REH cell (cell line): ENCODE measurements around the genes SEMA4A, PMF1 and PRCC.

DNA sequence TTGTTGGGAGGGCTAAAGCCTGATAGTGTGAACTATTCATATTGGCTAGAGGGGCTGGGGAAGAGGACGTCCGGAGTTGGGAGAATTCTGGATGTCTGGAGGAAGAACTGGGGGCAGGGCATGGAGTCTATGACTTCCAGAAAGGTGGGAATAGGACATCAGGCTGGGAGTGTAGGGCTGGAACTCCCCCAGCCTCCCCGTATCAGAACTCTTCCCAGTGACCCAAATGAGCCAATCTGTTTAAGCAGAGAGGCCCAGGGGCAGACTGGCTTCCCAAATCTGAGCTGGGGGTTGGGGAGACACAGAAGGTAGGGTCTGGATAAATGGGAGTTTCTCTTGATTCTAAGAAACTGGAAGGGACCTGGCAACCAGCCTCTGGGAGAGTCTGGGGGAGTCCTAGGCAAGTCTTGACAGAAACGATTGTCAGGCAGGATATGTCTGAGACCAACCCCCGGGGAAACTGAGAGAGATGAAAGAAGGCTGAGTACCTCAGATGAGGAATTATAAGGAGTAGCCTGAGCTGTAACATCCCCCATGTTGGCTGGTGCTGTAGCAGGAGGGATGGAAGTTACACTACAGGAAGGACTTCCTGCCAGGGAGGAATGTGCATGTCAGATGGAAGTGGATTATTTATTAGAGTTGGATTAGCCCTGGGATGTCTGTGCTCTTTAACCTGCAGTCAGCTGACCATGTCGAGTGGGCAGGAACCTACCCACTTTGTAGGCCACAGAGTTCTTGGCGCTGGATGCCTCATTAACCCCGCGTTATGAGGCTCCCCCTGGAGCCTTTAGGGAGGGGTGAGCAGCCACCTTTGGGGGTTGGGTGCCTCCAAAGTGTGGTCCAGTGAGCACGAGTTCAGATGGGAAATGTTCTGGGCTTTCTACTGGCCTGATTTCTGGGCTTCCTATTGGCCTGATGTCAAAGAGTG lies 942 bp upstream of the SEMA4A start:
- PRO-cap: no peak

DNA sequence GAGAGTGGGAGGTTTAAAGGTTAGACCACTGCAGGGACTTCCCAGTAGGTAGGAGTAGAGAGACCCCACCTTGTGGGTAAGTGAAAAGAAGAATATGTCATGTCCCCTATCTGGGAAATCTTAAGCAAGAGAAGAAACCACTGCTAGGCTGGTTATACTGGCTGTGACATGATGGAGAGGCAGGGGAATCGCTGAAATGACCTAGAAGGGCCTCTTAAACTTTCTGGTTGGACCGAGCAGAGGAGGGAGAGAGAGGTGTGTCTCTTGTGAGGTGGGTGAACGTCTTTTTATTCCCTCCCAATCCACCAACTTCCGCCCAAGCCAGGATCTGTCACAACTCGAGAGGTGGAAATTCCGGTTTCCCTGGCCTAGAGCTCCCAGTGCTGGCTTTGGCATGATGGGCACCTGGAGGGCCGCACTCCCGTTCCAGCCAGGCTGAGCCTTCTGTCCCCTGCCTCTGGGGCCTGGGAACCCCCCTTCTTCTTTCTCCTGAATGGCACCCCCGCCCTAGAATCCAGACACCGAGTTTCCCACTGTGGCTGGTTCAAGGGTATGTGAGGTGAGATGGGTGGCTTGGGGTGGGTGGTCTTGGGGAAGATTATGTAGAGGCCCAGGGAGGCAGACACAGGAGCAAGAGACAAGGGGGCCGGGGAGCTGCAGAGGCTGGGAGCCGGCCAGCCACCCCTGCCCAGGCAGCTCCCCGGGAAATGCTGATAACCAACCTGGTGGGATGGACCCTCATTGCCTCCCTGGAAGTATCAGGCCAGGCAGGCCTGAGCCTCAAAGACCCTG lies at the start of gene SEMA4A:
Gene SEMA4A (plus strand): TSS at position 380 of the 792 bp plus-strand sequence.
- PRO-cap: no peak

DNA sequence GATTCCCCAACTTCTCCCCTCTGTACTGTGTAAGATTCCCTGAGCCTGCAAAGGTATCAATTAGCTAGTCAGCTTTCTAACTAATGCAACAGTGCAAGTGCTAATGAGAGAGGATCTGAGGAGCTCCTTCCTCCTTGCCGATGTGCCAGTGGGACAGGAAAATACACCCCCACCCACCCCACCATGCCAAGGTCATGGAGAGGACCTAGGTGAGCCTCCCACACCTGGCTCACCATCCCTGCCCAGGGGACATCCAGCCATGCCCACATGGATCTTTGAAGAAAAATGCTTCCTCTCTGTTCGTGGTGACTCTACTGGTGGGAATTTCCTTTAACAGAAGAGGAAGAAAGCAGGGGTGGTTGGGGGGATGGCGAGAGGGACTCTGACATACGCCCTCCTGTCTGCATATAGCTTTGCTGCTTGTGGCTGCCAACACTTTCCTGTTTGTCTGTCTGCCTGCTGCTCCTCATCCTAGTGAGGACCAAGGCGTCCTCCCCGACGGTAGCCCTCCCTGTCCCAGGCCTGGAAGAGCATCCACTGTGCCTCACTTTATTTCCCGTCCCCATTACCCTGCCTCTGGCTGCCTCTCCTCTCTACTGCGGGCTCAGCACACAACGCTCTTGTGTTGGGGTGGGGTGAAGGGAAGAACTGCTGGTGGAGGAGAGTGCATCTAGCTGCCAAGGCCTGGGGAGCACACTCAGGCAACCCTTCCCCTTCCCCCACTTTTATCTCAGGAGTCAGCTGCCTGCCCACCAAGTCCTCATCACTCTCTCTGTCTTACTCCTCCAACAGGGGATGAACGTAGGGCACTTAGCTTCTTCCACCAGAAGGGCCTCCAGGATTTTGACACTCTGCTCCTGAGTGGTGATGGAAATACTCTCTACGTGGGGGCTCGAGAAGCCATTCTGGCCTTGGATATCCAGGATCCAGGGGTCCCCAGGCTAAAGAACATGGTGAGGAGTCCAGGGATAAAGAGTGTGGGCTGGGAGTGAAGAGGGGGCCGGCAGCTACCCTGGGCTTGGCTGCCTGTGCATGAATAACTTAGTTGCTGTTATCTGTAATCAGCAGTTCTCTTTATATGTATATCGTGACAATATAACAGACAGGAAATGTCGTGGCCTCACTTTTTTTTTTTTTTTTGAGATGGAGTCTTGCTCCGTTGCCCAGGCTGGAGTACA lies 2.6 kb downstream of the SEMA4A start:
- PRO-cap: no peak

- PRO-cap: bidirectional peak, plus-strand start at chr1:156213007, minus-strand start at chr1:156212882; bidirectional peak, plus-strand start at chr1:156213320, minus-strand start at chr1:156213241
These were observed at the start of gene PMF1 for GRCh38 chr1:156212315-156213431. PMF1 (plus strand) TSS chr1:156213007.

GRCh38 chr1:156239469-156240136 lies 2.4 kb upstream of the BGLAP start:
- PRO-cap: no peak

- PRO-cap: no peak
These were observed 39.2 kb downstream of the MEF2D start for GRCh38 chr1:156461258-156461804.

DNA sequence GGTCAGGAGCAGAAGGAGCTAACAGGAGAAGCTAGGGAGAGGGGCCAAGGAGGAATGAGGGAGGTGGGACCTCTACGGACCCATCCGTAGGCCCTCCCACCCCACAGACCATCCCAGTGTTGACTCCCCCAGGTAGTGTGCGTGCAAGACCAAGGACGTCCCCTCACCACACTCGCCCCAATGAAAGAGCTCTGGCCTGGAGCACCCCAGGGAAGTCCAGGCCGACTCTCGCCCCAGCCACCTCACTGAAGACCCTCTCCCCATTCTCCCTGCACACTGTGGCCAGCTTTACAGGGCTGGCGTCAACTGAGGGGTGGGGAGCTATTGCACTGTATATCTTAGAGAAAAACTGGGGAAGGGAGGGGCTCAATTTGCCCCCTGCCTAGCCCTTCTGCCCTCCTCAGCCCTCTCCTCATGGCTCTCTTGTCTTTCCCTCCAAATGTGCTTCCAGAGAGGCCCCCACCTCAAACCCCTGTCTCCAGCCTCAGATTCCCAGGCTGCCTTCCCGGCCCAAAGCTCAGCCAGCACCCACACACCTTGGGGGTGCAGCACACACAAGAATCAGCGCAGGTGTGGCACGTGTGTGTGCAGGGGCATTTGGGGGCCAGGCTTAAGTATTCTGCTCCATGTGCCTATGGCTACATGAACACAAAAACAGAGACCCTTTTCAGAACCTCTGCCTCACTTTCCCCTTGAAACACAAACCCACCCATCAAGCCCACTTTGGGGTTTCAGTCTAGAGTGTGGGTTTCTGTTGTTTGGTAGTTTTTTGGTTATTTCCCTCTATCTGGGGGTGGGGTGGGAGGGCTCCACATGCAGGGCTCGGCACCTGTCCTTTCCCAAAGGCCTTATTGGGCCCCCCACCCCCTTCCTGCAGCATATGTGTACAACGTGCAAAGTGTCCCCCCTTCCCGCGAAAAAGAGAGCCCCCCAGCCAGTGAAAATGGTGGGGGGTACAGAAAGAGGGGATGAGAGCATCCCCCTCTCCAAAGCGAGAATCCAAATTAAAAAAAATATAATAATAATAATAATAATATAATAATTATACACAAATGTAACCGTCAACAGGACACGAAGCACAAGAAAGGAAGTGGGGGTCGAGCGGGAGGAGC lies 33.8 kb downstream of the MEF2D start:
- PRO-cap: no peak

GRCh38 chr1:156491593-156492251 lies 8.9 kb downstream of the MEF2D start:
- PRO-cap: bidirectional peak, plus-strand start at chr1:156492027, minus-strand start at chr1:156491713

GRCh38 chr1:156562472-156563708 lies 9.5 kb downstream of the IQGAP3 start:
- PRO-cap: no peak

- PRO-cap: no peak
These were observed 336 bp downstream of the IQGAP3 start for GRCh38 chr1:156572037-156572420.

GRCh38 chr1:156667439-156668702 lies 9.3 kb downstream of the NES start:
- PRO-cap: no peak

GRCh38 chr1:156675429-156676281 lies 1.6 kb downstream of the NES start:
- PRO-cap: no peak

GRCh38 chr1:156710776-156711364 lies 5.5 kb upstream of the CRABP2 start:
- PRO-cap: no peak

DNA sequence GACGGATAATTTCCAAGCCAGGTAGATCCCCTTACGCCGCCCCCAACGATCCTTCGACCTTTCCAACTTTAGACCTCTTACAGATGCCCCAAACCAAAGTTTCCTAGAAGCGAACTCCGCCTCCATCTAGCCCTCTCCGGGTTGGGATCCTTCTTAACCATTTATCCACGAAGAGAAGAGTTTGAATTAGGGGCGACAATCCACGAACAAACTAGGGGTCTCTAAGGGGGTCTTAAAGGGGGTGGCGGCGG lies 839 bp downstream of the HDGF start:
- PRO-cap: no peak

DNA sequence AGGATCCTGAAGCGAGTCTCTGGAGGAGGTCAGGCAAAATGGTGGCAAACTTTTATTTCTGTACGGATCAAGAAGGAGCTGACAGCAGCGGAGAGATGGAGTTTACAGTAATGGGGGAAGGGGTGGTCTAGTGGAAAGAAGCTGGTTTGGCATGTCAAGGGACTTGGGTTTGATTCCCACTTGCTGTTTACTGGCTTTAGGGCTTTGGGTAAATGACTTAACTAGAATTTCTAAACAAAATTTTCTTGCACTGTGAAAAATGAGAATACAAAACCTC lies 3.7 kb upstream of the HDGF start:
- PRO-cap: no peak

DNA sequence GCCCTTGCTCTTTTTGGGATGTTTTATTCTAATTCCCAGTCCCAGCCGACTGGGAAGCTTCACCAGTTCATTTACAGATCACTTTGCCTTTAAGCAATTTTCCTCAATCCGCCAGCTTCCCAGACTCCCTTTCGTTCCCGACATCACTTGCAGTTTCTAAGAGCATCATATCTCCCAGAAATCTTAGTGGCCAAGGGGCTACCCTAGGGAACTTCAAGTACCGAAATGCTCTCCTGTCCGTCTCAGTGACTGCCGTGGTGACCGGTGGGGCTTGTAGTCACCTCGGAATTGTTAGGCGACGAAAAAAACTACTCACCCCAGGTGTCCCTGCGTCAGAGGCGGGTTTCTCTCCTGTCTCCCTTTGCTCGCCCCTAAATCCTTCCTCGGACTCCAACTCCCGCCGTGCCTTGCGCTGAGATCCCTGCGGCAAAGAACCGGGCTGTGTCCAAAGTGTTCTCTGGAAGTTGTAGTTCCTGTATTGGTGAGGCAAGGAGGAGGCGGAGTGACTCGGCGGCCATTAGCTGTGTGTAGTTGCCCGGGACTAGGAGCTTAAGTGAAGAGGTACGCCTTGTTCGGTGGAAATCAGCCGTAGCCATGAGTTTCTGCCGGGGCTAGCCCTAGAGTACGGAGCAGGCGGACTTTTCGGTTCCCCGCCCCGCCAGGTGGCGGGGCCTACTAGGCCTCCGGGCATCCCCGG lies at the start of gene PRCC:
Gene PRCC (plus strand): TSS at position 513 of the 697 bp plus-strand sequence.
- PRO-cap: bidirectional peak, plus-strand start at position 517 of the sequence, minus-strand start at position 158 of the sequence

GRCh38 chr1:156767720-156768386 lies 518 bp downstream of the PRCC start:
- PRO-cap: no peak

DNA sequence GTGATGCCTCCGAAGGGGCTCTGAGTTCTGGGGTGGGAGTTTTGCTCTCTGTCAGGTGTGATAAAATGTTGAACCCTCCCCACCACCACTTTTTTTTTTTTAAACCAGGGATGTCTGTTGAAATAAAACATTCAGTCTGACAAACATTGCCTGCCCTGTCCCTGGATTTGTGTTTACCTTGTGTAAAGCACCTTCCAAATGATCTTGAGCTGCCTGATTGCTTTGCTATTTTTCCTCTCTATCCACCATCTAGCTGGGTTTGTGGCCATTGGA lies 16.0 kb downstream of the SH2D2A start:
- PRO-cap: no peak

- PRO-cap: no peak
These were observed 12.9 kb downstream of the SH2D2A start for GRCh38 chr1:156803624-156804263.

DNA sequence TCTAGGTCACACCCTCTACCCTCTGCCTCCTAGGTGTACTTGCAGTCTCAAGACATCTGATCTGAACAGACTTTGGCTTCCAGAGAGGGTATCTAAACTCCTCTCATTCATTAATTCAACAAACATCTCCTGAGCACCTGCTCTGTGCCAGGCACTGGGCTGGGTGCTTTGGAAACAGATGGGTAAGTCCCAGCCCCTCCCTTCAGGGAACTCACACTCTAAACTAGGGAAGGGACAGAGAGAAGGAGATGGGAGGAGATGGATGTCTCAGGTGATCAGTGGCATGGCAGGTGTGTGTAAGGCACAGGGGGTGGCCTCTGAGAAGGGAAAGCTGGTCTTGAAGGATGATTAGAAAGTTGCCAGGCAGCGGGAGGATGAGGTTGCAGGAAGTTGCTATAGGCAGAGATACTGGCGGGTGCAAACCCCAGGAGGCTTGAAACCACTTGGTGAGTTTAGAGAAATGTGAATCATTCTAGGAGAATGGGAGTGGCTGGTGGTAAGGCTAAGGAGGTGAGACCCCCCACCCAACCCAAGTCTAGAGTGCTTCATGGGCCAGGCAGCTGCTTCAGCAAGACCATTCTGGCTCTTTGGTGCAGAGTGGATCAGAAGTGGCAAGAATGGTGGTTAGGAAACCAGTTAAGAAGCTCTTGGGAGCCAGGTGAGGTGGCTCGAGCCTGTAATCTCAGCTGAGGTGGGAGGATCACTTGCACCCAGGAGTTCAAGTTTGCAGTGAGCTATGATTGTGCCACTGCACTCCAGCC lies 9.1 kb downstream of the SH2D2A start:
- PRO-cap: unidirectional peak, plus-strand start at position 470 of the sequence